ENCODE measurements around the genes GTF2IRD1 and CASTOR2.

GRCh38 chr7:74290975-74291716 is 1.9 kb downstream of the CLIP2 start:
- PRO-cap = no peak

- PRO-cap = unidirectional peak, minus-strand start at chr7:74371921
Measured at GRCh38 chr7:74371830-74372609, 81.7 kb upstream of the GTF2IRD1 start.

DNA sequence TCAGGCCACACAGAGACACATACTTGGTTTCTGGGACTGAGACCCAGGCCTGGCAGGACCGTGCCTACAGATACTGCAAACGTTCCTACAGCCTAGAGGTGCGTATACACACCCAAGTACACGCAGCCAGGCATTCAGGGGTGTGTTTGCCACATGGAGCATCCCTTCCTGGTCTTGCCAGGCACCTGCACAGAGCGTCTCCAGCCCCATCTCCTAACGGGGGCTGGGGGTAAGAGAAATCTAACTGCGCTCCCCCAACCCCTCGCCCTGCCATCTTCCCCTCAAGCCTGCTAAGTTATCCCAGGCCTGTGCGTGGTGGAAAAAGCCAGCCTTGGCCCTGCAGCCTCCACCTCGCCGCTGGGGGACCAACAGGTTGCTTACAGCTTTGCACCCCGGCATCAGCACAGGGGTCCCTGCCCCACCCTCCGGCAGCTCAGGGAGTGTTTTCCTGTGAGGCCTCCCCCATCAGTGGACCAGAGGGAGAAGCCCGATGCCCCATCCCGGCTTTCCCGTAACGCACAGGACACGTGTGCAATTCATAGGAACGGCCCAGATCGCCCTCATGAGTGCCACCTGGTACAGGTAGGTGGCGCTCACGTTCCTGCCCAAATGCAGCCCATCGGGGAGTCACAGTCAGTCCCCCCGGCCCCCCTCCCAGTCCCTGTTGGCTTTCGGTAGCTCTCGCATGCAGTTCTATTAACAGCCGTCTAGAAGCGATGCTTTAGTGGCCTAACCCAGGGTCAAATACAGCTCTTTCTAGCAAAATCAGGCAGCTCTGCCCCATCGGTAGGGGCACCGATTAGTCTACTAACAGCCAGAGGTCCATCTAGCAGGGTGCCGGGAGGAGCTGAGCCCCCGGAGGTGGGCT is 48.6 kb upstream of the GTF2IRD1 start:
- PRO-cap = no peak

- PRO-cap = bidirectional peak, plus-strand start at chr7:74453865, minus-strand start at chr7:74453714; bidirectional peak, plus-strand start at chr7:74453906, minus-strand start at chr7:74453913; bidirectional peak, plus-strand start at chr7:74454115, minus-strand start at chr7:74454060
Measured at GRCh38 chr7:74453265-74454223, at the start of gene GTF2IRD1. GTF2IRD1 (plus strand) TSS chr7:74453906.

DNA sequence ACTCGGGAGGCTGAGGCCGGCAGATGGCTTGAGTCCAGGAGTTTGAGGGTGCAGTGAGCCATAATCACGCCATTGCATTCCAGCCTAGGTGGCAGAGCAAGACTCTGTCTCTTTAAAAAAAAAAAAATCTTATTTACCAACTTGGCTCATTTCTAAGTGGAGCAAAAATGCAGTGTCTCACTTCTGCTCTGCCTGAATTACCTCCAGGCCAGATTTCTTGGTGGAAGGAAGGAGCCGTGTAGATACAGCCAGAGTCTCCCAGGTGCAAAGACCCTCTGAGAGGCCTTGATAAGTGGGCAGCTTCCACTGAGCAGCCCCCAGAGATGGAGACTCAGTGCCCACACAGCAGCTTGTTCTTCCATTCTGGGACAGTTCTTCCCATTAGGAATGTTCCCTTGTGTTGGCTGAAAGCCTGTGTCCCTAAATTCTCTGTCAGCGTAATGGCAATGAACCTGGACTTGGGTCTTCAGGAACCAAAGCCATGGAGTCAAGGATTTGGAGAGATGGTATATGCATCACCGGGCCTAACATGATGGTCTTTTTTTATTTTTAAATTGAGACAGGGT is 30.1 kb downstream of the GTF2IRD1 start:
- PRO-cap = no peak

DNA sequence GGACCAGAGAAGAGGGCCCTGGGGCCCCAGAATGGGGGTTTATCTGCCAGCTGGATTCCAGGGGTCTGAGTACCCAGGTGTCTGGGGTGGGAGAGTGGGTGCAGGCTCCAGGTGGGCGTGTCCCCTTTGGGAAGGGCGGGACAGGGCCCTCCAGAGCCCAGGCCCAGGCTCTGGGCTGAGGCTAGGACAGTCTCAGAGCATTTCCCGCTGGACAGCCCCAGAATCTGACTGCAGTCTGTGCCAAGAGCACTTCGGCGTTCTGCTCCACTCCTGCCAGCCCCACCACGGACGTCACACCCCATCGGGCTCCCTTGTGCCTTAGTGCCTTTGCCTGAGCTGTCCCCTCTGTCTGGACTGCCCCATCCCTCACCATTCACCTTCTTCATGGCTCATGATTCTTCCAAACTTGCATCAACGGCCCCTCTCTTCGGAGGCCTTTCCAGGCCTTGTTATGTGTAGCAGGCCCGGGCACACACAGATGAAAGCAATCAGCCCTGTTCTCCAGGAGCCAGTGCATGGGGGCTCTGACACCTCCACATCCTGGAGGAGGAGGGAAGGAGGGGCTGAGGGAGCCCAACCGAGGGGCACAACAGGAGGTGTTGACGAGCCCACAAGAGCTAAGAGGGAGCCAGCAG is 41.5 kb downstream of the GTF2IRD1 start:
- PRO-cap = no peak

GRCh38 chr7:74505400-74505830 is 51.7 kb downstream of the GTF2IRD1 start:
- PRO-cap = no peak

DNA sequence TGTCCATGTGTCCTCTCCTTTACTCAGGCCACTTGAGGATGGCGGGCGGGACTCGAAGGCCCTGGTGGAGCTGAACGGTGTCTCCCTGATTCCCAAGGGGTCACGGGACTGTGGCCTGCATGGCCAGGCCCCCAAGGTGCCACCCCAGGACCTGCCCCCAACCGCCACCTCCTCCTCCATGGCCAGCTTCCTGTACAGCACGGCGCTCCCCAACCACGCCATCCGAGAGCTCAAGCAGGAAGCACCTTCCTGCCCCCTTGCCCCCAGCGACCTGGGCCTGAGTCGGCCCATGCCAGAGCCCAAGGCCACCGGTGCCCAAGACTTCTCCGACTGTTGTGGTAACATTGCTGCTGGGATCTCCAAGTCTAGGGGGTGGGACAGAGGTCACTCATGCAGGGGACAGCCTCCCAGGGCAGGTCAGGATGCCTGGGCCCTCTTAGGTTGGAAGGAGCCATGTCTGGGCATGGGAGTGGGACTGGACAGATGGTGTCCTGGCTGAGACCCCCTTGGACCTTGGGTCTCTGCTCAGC is 65.7 kb downstream of the GTF2IRD1 start:
- PRO-cap = no peak

- PRO-cap = no peak
Measured at GRCh38 chr7:74569519-74569905, 88.0 kb upstream of the GTF2I start.

DNA sequence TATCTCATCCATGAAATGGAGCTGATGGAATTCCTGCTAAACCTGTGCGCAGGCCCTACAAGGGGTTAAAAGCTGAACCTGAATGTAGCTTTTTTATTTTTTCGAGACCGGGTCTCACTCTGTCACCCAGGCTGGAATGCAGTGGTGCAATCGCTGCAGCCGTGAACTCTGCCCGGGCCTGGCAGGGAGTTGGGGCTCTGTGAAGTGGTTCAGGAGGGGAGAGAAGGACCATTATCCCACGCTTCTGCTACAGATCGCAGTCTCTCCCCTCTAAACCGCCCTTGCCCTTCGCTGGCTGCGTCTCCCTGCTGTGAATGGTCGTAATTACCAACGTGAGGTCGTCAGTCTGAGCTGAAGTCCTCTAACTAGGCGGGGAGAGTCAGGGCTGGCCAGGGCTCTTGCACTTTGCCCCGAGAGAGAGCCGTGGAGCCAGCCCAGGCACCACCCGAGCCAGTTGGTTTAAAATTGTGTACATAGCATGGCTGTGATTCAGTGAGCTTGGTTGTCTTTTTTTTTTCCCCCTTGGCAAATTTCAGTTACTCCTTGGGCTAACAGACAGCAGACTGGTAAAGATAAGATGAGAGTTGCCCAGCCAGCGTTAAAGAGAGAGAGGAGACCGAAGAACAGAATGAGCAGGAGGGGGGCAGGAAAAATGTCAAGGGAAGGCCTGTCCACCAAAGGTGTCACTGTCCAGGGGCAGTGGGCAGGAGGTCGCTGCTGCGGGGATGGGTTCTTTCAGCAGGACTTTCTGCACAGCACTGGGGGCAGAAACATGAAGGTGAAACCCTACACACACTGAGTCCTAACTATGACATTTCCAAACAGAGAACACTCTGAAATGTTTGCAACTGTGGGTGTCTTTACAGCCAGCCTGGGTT is 77.2 kb upstream of the GTF2I start:
- PRO-cap = no peak

- PRO-cap = no peak
Measured at GRCh38 chr7:74606019-74607058, 51.2 kb upstream of the GTF2I start.

GRCh38 chr7:74716632-74717105 is 57.1 kb upstream of the NCF1 start:
- PRO-cap = no peak

- PRO-cap = no peak
Measured at GRCh38 chr7:74782864-74783146, 9.0 kb downstream of the NCF1 start.

DNA sequence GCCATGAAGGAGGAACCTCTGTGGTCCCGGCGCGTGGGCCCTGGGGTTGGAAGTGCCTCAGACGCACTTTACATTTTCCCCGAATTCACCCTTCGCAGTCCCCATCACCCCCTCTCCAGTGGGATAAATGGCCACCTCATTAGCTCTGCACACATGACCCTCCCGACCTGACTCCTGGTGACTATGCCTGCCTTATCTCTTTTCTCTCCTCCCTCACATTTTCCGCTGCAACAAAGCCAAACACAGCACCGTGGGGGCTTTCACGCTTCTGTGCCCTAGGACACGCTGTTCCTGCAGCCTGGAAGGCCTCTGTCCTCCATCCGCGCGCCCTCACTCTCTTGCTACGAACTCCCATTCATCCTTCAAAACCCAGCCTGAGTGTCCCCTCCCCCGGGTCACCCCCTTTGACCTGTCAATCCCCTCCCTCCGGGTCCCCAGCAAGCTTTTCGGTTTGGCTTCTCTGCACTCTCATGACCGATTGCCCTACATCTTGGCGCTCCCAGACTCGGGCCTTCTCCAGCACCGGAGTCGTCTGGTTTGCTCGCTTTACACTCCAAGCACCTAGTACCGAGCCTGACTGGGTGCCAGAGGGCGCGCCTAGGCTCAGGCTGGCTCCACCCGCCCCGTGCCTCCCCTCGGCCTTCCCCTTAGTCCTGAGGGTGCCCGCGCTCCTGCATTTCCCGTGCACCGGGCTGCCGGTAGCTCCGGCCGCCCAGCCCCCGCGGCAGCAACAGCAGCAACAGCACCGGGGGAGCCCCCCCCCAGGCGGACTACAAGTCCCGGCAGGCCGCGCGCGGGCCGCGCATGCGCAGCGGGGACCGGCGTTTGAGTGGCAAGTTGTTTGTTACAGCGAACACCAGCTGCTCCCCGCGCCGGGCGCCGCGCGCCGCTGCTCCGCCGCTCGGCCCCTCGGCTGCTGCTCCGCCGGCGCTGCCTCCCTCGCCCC is at the start of gene CASTOR2:
Gene CASTOR2 (plus strand): TSS at position 859 of the 946 bp plus-strand sequence.
- PRO-cap = unidirectional peak, minus-strand start at position 762 of the sequence

DNA sequence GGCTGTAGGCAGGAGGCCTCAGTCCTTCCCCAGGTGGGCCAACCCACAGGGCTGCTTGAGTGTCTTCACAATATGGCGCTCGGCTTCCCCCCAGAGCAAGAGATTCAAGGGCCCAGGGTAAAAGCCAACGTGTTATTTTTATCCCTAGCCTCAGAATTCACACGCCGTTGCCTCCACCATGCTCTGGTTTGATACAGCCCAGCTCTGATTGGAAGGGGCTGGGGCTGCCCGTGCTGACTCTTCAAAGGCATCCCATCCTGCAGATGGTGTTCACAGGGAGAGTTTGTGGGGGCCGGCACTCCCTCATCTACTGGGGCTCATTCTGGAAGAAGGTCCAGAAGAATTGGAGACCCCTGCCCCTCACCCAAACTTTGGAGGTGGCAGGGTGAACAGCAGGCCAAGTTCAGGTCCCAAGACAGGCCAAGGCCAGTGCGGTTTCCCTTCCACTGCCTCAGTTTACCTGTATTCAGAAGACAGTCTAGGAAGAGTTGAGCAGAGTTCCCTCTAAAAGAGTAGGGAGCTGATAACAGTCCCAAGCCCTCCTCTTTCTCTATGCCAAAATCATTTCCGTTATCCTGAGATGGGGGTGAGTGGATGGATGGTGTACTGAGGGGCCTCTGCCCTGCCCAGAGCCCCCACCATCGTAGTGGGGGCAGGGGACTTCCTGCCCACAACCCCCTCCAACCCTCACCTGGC is 42.9 kb downstream of the RCC1L start:
- PRO-cap = no peak

- PRO-cap = no peak
Measured at GRCh38 chr7:75148055-75148671, 55.8 kb downstream of the GTF2IRD2B start.

DNA sequence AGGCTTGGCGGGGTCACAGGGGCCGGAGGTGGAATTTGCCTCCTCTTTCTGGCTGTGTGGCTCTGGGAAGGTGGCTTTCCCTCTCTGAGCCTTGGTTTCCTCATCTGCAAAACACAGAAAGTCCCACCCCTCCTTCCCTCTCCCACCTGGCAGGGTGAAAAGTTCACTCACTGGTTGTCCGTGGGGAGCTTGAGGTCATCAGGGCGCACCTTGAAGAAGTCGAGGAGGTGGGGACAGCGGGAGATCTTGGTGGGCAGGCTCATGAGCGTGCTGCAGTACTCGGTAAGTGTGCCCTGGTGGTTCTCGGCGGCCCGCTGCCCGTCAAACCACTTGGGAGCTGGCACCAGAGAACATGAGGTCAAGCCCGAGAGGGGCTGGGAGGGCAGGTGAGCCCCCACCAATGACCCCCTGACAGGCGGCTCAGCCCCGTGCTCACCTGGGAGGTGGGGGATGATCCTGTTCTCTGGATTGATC is 74.0 kb downstream of the GTF2IRD2B start:
- PRO-cap = no peak

- PRO-cap = no peak
Measured at GRCh38 chr7:75395158-75395543, 278 bp upstream of the TRIM73 start.

GRCh38 chr7:75531236-75532005 is 39.3 kb downstream of the SPDYE5 start:
- PRO-cap = no peak

DNA sequence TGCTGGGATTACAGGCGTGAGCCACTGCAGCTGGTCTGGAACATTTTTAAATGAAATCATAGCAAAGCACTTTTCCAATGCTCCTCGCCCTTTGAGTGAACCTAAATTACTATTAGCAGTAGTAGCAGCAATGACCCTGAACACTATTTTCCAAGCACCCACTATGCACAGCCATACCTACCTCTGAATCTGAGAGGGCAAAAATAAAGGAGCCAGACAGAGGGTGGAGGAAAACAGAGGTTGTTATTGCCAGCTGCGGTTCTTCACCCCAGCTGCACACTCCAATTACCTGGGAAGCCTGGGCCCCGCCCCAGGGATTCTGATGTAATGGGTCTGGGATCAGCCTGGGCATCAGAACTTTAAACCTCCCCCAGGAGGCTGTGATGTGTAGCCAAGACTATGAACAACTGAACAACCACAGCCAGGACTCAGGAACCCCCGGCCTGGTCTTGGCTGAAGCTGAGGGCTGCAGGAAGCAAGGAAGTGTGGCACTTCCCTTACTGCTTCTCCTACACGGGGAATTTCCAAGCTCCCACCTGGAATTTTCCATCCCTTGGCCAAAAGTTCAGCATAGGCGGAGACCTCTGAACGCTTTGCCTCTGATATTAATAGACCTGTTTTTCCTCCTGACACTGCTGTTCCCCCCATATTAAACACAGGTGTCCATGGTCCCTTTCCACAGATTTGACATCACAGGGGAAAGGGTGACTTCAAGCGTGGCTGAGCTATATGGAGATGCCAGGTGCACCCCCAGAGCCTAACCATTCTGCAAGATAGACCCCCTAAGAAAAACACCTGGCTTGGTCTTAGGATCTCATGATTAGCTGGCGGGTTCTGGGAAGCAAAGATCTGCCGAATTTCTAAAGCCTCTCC is 89.2 kb downstream of the HIP1 start:
- PRO-cap = no peak

Measured in Metastatic Pancreatic Carcinoma in the Ovary (tissue), 1 donor.